ENCODE measurements around a stretch of chr20.

GRCh38 chr20:47435672-47435965 is 66.1 kb upstream of the NCOA3 start:
- RRBS = no CpG with 5 or more reads among the region's 1 CpG

GRCh38 chr20:47525950-47526797 is 24.5 kb downstream of the NCOA3 start:
- RRBS = no CpG with 5 or more reads among the region's 49 CpGs

DNA sequence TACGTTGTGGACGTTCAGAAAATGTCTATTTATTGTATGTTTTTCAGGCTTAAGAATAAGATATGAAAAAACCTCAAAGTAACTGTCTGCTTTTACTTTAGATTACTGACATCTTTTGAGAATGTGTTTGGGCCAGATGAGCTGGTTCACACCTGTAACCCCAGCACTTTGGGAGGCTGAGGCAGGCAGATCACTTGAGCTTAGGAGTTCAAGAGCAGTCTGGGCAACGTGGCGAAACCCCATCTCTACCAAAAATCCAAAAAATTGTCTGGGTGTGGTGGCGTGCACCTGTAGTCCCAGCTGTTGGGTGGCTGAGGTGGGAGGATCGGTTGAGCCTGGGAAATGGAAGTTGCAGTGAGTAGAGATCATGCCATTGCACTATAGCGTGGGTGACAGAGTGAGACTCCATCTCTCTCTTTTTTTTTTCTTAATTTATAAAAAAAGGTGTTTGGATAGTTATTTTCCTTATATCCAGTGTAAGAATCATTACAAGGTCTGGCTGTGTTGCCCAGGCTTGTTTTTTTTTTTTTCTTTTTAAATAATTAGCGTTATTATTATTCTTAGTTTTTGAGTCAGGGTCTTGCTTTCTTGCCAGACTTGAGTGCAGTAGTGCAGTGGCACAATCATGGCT is 32.9 kb downstream of the NCOA3 start:
- RRBS = no CpG with 5 or more reads among the region's 8 CpGs

DNA sequence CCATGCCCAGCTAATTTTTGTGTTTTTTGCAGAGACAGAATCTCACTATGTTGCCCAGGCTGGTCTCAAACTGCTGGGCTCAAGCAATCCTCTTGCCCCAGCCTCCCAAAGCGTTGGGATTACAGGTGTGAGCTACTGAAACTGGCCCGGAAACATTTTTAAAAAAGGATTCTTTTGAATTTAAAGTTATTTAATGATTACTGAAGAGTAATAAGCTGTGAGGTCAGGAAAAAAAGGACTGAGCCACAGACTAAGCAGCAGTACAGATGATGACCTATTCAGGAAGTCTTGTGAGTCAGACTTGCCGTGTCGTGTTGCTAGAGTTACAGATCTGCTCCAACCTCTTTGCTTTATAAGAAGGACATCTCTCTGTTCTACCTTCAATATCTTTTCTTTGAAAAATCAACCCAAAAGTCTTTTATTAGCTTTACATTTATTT is 108.7 kb downstream of the NCOA3 start:
- RRBS = no CpG with 5 or more reads among the region's 4 CpGs

- RRBS = 92% methylated on average over 3 of the region's 15 CpGs
Measured at GRCh38 chr20:47736875-47737271, 48.4 kb downstream of the SULF2 start.

- RRBS = no CpG with 5 or more reads among the region's 9 CpGs
Measured at GRCh38 chr20:47773376-47773905, 11.8 kb downstream of the SULF2 start.

- RRBS = no CpG with 5 or more reads among the region's 18 CpGs
Measured at GRCh38 chr20:47773943-47774842, 11.1 kb downstream of the SULF2 start.

GRCh38 chr20:47785838-47786962 is 919 bp upstream of the SULF2 start:
- RRBS = under 1% methylated on average over 12 of the region's 94 CpGs

DNA sequence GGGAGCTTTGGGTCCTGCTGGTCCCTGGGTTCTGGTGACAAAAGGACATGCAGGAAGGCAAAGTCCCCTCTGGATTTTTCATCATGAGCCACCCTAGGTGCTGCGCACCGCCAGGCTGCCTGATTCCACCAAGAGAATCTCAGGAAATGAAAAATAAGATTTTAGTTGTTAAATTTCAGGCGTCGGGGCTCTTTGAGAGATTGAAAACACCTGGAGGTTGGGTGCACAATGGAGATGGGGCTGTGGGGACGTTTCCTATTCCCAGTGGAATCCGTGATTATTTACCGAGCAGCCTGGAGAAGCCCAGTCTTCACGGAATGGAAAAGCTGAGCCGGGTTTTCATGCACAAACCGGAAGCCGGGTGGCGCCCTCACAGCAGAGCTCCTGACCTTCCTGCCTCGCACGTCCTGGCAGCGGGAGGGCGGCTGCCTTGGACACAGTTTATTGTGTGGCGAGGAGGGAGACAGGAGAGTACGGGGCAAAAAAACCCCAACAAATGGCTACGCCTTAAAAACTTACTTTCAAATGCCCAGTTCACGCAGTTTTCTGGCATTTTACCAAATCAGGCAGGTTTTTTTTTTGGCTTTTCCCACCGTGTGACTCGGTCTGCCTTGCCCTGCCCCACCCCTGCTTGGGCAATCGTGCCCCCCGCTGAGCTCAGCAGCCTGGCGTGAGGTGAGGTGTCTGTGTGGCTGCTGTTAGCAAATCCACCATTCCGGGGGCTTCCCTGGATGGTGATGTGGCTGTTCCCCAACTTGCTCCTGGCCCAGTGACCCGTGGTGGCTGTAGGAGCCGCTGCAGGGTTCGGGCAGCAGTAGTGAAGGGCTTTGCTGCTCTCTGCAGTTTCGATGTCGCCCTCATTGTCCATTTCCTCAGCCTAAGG is 187.0 kb upstream of the SULF2 start:
- RRBS = no CpG with 5 or more reads among the region's 31 CpGs

DNA sequence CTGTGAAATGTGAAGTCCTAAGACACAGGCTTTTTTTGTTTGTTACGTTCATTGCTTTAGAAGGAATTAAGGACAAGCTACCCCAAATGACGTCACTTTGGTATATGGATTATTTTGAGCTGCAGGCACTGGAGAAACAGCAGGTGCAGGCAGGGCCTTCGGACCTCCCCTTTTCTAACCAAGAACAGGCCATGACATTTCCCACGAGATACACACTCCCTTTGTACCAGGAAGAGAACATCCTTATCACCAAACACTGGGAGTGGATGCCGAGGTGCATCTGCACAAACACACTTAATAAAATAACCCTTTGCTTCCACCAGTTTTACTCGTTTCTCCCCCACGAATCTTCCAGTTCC is 418.0 kb upstream of the SULF2 start:
- RRBS = no CpG with 5 or more reads among the region's 7 CpGs

GRCh38 chr20:48311504-48312108 is 516.2 kb downstream of the PREX1 start:
- RRBS = no CpG with 5 or more reads among the region's 13 CpGs

- RRBS = no CpG with 5 or more reads among the region's 19 CpGs
Measured at GRCh38 chr20:48656068-48656905, 171.5 kb downstream of the PREX1 start.

- RRBS = no CpG with 5 or more reads among the region's 9 CpGs
Measured at GRCh38 chr20:48659770-48660533, 167.8 kb downstream of the PREX1 start.

DNA sequence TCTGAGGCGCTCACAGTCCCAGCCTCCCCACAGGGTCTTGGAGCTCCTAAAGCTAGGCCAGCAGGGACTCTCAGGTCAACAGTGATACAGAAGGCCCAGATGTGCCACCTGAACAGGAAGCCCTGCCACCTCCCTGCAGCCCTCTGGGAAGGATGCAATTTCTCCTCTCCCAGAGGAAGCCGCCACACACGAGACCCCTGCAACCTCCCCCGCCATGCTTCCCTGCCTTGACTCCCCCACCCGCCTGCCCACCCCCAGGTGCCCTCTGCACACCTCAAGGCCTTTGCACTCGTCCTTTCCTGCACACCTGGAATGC is 158.9 kb downstream of the PREX1 start:
- RRBS = no CpG with 5 or more reads among the region's 6 CpGs

DNA sequence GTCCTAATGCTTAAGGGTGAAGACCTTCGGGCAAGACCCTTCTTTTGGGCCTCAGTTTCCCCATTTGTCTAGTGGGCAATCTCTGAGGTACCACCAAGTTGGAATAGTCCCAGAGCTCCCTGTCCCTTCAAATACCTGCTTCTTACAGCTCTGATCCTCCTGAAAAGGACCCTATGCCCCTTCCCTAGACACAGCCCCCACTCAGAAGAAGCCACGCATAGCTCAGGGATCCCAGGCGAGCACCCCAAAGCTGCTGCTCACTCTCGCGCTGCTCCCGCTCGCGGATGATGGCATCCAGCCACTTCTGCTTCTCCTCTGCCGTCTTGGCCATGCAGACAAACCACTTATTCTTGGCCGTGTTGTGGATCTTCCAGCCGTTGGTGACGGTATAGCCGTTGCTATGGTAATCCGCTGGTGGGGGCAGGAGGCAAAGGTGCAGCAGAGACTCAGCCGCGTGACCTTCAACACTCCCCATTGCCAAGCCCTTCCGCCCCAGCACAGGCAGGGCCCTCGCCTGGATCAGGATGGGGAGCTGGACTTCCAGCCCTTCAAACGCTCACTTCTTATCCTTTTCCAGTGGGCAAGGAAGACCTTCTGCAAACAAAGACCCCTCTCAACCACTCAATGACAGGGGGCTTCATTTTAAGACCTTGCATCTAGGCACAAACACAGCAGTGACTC is 137.0 kb downstream of the PREX1 start:
- RRBS = no CpG with 5 or more reads among the region's 19 CpGs

DNA sequence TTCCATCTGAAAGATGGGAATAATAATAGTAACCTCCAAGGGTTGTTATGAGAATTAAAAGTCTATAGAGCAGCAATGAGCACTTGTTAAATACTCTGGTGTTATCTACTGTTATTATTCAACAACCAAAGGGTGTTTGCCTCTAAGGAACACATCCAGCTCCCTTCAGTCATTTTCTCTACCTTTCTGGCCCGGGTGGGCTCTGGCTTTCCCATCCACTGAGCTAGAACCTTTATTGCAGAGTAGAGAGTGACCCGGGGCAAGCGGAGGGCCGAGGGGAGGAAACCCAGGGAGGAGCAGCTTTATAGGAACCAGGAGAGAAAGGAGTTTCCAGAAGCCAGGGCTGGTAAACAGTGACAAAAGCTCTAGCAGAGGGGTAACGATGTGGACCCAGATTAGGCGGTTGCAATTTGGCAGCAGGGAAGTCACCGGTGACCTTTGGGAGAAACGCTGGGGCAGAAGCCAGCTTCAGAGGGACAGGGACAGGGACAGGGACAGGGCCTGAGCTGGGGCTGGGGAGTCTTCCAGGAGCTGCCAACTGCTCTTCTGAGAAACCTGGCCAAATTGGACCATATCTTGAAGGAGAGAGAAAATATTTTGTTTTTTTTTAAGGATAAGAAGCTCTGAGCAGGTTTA is 22.3 kb upstream of the PREX1 start:
- RRBS = 54% methylated on average over 3 of the region's 8 CpGs

GRCh38 chr20:48864740-48865104 is 36.9 kb upstream of the PREX1 start:
- RRBS = no CpG with 5 or more reads among the region's 2 CpGs

- RRBS = no CpG with 5 or more reads among the region's 2 CpGs
Measured at GRCh38 chr20:48926737-48926994, 5.2 kb downstream of the ARFGEF2 start.

DNA sequence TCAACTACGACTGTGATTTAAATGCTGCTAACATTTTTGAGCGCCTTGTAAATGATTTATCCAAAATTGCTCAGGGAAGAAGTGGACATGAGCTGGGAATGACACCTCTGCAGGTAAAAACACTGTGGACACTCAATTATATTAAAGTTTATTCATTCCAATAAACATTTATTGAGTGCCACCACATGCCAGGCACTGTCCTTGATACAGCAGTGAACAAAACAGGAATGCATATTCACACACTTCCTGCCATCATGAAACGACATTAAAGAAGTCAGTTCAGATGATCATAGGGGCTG is 51.6 kb downstream of the ARFGEF2 start:
- RRBS = no CpG with 5 or more reads among the region's 3 CpGs

DNA sequence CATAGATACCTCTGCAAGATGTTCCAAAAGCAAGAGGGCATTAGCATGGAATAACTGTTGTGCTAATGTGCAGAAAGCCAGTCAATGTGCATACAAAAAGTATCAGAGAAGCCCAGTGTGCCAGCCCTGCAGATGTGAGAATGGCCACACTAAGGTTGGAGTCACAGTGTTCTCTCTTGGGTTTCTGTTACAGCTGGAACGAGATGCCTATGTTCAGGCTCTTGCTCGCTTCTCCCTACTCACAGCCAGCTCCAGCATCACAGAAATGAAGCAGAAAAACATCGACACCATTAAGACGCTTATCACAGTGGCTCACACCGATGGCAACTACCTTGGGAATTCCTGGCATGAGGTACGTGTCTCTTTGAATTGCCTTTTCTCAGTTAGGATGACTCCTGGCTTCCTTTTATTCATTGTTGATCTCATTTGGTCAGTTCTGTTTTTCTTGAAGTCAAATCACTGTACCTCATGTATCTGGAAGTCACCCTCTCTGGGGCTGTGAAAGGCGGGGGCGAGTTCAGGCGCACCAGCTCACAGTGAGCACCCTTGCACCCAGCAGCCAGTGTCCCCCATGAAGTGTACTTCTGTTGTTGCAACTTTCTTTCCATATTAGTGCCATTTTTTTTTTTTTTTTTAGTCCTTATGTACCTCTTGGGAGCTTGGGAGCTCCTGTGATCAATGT is 55.1 kb upstream of the CSE1L start:
- RRBS = no CpG with 5 or more reads among the region's 9 CpGs

All from HGPS cell (cell line).